ENCODE measurements around a stretch of chr3.

GRCh38 chr3:194740822-194741728 is 55.4 kb downstream of the FAM43A start:
- RRBS, result 47% methylated on average over 2 of the region's 21 CpGs

DNA sequence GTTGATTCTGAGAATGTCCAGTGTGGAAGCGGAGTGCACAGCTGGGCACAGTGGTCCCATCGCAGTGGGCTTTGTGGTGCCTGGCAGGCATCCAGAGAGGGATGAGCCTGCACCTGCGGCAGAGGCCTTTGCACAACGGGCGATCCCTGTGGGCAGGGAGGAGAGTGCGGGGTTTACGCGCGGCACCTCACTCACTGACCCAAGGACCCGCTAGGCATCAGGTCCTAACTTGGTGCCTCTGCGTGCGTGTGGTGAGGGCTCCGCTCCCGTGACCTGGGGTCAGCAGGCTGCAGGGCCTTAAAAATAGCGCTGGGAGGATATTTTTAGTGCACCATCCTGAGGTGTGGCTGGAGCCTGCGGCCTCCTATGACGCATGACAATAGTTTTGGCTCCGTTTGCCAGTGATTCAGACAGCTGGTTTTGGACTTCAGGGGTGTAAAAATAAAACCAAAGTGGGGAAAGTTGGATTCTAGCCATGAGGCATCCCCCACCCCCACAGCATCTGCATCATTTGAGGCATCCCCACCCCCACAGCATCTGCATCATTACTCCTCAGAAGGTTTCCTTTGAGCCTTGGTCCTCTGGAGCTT is 139.0 kb downstream of the FAM43A start:
- RRBS, result no CpG with 5 or more reads among the region's 18 CpGs

DNA sequence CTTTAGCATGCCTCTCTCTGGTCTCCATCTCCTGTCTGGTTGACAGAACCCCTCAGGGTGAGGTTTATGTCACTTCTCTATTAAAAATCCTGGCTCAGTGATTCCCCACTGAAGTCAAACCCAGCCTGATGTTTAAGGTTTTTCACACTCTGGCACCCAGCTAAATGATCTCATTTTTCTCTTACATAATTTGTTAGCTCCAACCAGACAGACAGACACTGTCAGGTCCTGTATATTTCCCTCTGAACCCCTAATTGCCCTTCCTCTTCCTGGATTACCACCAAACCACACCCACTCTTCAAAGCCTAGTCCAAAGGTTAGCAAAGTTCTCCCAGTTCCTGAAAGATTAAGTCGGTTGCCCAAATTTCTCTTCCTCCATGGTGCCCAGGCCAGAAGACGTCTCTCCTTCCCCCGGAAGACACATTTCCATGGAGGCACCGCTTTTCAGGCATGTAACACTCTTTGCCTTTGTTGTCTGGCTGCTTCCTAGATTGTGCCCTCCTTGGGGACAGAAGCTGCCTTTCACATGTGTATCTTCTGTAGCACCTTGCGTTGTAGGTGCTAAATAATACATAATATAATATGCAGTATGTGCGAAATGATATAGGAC is 169.3 kb downstream of the FAM43A start:
- RRBS, result no CpG with 5 or more reads among the region's 6 CpGs

- RRBS, result no CpG with 5 or more reads among the region's 6 CpGs
These were observed 185.1 kb downstream of the FAM43A start for GRCh38 chr3:194870871-194871151.

GRCh38 chr3:194940051-194940537 is 254.4 kb downstream of the FAM43A start:
- RRBS, result no CpG with 5 or more reads among the region's 8 CpGs

GRCh38 chr3:194952319-194952691 is 266.6 kb downstream of the FAM43A start:
- RRBS, result no CpG with 5 or more reads among the region's 4 CpGs

- RRBS, result no CpG with 5 or more reads among the region's 10 CpGs
These were observed 183.6 kb downstream of the XXYLT1 start for GRCh38 chr3:195087385-195087769.

GRCh38 chr3:195095043-195095478 is 175.9 kb downstream of the XXYLT1 start:
- RRBS, result no CpG with 5 or more reads among the region's 12 CpGs

- RRBS, result no CpG with 5 or more reads among the region's 12 CpGs
These were observed 122.4 kb downstream of the XXYLT1 start for GRCh38 chr3:195148417-195149162.

- RRBS, result no CpG with 5 or more reads among the region's 8 CpGs
These were observed 66.6 kb downstream of the XXYLT1 start for GRCh38 chr3:195204368-195204732.

DNA sequence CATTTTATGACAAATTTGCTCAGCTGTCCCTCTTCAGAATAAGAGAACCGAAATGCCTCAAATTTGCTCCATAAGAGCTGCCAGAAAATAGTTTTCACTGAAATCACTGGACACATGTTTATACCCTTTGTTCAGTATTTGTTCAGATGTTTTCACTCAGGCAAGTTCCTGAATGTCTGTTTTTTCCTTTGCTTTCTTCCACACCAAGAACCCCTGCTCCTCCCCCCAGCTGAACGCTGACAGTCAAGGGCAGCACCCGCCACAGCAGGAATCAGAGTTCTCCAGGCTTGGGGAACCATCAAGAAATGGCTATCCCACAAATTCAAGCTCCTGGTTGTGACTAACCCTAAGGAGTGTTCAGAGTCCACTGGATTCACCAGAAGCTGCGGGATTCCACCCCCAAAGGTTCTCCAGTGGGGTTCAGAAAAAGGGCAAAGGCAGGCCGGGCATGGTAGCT is 60.3 kb downstream of the XXYLT1 start:
- RRBS, result no CpG with 5 or more reads among the region's 5 CpGs

GRCh38 chr3:195306370-195306728 is 35.4 kb upstream of the XXYLT1 start:
- RRBS, result no CpG with 5 or more reads among the region's 4 CpGs

GRCh38 chr3:195307228-195307581 is 36.2 kb upstream of the XXYLT1 start:
- RRBS, result no CpG with 5 or more reads among the region's 4 CpGs

DNA sequence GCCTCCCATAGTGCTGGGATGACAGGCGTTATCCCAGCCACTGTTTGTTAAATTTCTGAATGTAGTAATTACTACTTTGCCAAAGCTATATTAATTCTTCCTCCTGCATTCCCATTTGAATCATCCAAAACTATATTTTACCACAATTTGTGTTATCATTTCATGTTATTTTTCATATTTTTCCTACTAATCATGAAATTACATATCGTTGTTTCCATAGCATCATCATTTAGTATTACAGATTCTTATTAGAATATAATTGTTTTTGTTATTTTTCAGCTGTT is 74.5 kb downstream of the ACAP2 start:
- RRBS, result no CpG with 5 or more reads among the region's 2 CpGs

GRCh38 chr3:195668986-195669722 is 51.6 kb upstream of the MUC20 start:
- RRBS, result no CpG with 5 or more reads among the region's 20 CpGs

GRCh38 chr3:195691888-195692924 is 28.6 kb upstream of the MUC20 start:
- RRBS, result no CpG with 5 or more reads among the region's 14 CpGs

GRCh38 chr3:195805300-195805638 is 6.5 kb downstream of the MUC4 start:
- RRBS, result 85% methylated on average over 1 of the region's 8 CpGs

DNA sequence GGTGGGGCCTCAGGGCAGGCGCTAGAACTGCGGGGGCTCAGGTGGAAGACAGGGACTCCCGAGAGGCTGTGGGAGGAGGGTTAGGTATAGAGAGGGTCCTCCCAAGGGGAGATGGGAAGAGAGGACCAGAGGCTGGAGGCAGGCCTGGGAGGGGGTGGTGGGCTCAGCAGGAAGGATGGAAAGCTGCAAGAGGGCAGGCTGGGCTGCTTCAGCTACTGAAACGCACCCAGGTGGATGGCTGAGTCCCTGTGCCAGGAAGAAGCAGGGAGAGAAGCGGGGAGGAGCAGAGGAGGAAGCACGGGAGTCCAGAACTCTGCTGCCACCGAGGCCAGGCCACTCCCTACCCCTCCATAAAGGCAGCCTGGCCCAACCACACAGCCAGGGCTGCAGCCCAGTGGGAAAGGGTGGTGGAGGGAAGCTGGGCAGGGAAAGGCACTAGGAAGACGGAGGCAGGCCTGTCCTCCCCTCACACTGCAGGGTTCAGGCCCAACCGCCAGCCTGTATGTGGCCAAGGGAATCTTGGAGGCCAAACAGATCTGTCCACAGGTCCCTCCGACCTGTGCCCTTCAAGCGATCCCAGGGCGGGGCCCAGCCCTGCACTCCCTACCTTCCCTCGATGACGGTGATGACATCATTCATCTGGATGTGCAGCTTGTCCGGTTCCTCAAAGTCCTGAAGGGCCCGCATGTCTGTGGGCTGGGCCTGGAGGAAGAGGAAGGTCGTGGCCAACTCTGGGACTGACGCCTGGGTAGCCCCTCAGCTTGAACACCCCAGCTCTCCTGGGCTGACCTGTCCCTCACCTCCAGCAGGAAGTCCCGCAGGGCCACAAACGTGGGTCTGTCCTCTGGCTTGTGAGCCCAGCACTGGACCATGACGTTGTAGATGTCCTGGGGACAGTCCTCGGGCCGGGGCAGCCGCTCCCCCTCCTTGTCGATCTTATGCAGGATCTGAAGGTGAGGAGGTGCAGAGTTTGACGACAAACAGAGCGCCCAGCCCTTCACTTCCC is 30.4 kb downstream of the TNK2 start:
- RRBS, result no CpG with 5 or more reads among the region's 27 CpGs

DNA sequence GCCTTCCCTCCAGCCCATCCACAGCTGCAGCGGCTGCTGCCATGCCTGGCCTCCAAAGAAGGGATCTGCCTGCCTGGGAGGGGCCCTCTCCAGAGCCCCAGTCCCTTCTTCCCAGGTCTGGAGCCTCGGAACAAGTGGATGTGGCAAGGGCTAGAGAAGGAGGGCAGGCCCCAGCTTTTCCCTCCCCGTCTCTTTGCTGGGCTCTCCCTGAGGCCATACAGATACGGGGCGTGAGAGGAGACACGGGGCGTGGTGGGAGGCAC is 29.8 kb downstream of the TNK2 start:
- RRBS, result no CpG with 5 or more reads among the region's 7 CpGs

GRCh38 chr3:195892517-195893404 is 15.6 kb downstream of the TNK2 start:
- RRBS, result 94% methylated on average over 4 of the region's 26 CpGs